SJCRH30 (cell line): ENCODE measurements around the gene ZDHHC4.

- RAMPAGE, long total RNA, result no peak
Observed at GRCh38 chr7:5065652-5066563, 20.2 kb downstream of the RBAK start.

GRCh38 chr7:5177073-5177563 is 12.9 kb upstream of the WIPI2 start:
- RAMPAGE, long total RNA, result no peak

- RAMPAGE, long total RNA, result no peak
Observed at GRCh38 chr7:5235103-5235676, 45.2 kb downstream of the WIPI2 start.

DNA sequence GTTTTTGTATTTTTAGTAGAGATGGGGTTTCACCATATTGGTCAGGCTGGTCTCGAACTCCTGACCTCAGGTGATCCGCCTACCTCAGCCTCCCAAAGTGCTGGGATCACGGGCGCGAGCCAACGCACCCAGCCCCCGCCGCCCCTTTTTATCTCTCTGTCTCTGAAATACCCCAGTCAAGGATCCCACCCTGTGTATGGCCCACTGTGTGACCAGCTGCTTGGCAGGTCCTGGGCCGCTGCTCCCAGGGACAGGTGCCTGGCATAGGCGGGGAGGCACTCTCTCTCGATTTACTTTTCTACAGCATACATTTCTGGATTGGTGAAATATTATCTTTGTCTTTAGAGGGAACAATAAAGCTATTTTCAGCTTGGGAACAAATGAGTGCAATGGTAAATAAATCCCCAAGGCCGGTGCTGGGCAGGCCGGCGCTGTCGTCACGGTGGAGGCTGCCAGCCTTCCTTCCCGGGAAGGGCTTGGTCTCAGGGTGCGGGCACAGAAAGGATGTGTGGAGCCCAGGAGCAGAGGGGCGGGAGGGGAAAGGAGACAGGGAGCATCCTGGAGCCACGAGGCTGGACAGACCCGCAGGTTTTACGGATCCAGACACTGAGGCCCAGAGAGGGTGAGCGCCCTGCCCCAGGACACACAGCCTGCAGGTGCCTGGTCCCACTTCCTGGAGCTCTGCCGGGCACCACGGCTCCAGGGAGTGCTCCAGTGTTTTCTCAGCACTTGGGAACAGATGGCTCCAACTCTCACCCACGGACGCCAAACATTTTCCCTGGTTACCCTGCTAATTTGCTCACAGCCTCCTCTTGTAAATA is 9.0 kb upstream of the SLC29A4 start:
- RAMPAGE, long total RNA, result no peak

- RAMPAGE, long total RNA, result no peak
Observed at GRCh38 chr7:5307213-5307943, 24.6 kb downstream of the SLC29A4 start.

GRCh38 chr7:5361713-5362305 is 61.8 kb downstream of the TNRC18 start:
- RAMPAGE, long total RNA, result no peak

GRCh38 chr7:5495213-5495496 is 18.5 kb downstream of the FBXL18 start:
- RAMPAGE, long total RNA, result no peak

- RAMPAGE, long total RNA, result no peak
Observed at GRCh38 chr7:5528928-5529487, 1.4 kb downstream of the ACTB start.

DNA sequence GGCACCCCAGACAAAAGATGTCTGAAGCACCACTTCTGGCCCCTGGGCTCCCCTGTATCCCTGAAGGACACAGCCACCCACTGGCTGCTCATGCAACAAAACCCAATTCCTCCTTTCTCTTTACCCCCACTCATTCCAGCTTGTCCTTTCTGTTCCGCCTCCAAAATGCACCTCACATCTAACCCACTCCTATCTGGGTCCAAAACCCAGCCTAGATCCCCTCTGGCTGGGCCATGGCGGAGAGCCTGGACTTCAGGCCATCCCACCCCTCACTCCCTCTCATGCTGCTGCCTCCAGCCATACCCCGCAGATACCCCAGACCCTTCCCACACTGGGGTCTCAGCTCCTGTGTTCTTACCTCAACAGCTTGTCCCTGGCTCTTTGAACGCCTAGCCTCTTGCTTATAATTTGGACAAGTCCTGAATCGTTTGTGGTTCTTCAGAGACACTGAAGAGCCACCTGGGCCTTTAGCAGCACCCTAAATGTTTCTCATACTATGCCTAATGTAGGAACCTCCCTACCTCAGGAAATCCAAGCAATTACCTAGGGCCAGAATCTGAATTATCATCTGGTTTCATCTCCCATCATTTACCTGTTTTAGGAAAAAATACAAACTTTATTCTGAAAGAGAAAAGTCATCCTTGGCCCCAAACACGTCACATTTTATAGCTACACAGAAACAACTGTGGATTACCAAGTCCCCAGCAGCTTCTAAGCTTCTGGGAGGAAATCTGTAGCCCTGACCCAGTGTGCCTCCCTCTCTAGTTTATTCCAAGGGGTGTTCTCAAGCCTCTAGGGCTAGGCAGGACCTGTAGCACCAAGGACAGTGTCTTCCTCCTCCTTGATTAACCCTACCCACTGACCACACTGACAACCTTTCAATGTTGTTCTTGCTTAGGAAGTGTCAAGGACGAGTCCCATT is 88.4 kb downstream of the FSCN1 start:
- RAMPAGE, long total RNA, result no peak

DNA sequence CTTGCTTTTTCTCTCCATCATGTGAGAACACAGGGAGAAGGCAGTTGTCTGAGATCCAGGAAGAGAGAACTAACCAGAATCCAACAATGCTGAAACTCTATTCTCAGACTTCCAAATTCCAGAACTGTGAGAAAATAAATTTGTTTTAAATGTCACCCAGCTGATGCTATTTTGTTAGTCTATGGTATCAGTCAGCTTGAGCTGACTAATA is 15.0 kb downstream of the RNF216 start:
- RAMPAGE, long total RNA, result no peak

DNA sequence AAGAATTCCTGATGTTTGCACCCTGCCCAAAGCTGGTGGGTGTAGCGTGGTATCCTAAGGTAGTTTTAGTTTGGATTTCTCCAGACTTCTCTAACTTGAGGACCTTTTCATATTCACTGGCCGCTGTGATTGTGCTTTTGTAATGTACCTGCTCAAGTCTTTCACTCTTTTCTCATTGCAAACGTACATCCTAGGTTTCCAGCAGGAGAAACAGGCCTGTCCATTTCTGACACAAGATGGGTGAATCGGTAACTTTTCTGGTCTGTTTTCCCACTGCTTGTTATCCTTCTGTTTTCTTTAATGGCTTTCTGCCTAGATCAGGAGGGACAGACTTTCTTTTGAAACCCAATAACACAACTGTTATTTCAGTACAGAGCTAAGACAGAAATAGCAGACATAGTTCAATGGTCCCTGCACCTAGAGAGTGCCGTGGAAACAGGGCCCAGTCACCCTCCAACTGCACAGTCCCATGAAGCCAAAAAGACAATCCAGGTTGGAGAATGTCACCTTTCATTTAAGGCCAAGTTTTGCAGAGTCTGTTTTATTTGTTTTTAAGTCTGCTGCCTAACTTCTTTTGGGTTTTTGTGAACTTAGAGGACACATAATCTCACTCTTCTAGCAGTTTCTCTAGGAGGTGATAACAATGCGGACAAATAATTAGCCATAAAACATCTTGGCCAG is 2.4 kb downstream of the AIMP2 start:
- RAMPAGE, long total RNA, result no peak

DNA sequence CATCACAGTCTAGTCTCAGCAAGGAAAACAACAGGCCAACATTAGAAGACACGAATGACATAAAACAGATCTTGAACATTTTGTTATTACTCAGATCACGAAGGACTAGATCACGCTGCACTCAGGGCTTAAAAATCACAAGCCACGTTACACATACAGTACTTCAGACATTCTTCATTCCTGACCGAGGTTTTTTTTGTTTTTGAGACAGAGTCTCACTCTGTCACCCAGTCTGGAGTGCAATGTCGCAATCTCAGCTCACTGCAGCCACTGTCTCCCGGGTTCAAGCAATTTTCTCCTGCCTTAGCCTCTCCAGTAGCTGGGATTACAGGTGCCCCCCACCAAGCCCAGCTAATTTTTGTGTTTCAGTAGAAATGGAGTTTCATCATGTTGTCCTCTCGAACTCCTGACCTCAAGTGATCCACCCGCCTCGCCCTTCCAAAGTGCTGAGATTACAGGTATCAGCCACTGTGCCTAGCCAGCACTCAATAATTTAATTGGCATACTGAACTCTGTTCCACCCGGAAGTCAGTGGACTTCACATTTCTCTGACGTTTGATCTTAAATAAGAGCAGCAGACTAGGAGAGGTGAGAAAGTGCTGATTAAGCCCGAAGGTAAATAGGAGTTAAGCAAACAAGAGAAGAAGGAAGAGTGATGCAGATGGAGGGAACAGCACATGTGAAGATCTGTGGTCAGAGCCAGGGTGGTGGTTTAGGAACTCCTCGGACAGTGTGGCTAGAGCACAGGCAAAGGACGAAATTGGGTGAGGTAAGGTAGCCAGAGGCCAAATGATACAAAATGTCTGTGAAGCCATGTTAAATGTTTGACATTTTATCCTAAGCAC is 3.5 kb downstream of the AIMP2 start:
- RAMPAGE, long total RNA, result no peak

DNA sequence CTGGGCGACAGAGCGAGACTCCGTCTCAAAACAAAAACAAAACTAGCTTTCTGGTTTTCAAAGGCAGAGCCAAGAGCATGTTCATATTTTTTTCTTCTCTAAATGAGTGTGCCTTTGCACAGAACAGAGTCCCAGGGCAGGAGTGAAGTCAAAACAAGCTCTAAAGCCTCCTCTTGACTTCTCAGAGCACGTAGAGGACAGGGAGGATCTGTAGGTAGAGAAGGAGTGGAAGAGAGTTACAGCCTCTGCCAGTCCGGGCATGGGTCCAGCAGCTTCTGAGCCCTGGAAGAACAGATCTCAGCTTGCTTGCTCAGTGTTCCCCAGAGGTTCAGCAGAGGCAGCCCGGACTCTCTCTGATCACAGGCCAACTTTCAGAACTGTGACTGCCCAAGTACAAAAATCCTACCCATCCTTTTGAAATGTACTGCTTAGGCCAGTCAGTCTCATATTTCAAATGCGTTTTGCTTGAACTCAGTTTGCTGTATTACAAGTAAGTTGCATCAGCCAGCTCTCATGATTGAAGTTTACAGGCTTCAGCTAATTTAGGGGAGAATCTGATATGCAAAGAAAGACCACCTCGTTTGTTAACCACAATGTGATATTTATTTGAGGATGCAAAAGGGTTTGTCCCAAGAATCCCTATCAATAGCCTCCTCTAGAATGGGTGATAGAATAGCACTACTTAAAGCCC is 6.8 kb downstream of the AIMP2 start:
- RAMPAGE, long total RNA, result no peak

DNA sequence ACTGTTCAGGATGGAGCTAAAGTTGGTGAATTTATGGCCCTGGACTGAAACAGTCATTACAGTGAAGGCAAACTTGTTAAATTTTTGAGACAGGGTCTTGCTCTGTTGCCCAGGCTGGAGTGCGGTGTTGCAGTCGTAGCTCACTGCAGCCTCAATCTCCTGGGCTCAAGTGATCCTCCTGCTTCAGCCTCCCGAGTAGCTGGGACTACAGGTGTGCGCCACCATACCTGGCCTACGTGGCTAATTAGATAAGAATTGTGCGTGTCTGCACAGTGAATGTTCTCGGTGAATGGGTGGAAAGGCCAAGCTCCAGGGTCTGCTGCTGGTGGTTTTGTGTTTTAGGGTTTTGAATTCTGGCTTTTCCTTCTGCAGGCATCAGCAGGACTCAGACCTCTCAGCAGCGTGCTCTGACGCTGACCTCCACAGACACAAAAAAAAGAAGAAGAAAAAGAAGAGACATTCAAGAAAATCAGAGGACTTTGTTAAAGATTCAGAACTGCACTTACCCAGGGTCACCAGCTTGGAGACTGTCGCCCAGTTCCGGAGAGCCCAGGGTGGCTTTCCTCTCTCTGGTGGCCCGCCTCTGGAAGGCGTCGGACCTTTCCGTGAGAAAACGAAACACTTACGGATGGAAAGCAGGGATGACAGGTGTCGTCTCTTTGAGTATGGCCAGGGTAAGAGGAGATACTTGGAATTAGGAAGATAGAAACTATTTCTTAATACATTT is 51.8 kb downstream of the USP42 start:
- RAMPAGE, long total RNA, result no peak

GRCh38 chr7:6237026-6237399 is 35.4 kb downstream of the CYTH3 start:
- RAMPAGE, long total RNA, result no peak

GRCh38 chr7:6256384-6257090 is 15.9 kb downstream of the CYTH3 start:
- RAMPAGE, long total RNA, result no peak

DNA sequence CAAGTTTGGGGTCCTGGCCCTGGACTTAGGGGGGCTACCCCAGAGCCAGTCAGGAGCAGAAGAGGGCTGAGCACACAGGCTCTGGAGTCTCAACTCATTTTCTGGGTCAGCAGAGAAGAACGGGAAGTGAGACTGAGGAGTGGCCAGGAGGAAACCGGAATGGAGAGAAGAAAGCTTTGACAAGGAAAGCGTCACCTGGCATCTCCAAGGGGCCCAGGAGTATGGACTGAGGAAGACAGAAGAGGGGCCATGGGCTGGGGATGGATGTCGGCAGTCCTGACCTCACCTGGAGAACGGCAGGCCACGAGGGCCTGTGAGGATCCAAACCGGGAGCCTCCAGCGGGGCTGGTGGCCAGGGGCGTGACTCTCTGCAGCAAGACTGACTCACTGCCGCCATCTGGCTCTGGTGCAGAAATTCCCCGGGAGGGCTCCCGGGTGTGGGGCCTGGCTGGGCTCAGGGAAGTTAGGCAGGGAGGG is 23.7 kb downstream of the DAGLB start:
- RAMPAGE, long total RNA, result no peak

GRCh38 chr7:6465832-6466652 is 17.9 kb downstream of the KDELR2 start:
- RAMPAGE, long total RNA, result no peak

GRCh38 chr7:6472117-6472631 is 11.8 kb downstream of the KDELR2 start:
- RAMPAGE, long total RNA, result no peak

DNA sequence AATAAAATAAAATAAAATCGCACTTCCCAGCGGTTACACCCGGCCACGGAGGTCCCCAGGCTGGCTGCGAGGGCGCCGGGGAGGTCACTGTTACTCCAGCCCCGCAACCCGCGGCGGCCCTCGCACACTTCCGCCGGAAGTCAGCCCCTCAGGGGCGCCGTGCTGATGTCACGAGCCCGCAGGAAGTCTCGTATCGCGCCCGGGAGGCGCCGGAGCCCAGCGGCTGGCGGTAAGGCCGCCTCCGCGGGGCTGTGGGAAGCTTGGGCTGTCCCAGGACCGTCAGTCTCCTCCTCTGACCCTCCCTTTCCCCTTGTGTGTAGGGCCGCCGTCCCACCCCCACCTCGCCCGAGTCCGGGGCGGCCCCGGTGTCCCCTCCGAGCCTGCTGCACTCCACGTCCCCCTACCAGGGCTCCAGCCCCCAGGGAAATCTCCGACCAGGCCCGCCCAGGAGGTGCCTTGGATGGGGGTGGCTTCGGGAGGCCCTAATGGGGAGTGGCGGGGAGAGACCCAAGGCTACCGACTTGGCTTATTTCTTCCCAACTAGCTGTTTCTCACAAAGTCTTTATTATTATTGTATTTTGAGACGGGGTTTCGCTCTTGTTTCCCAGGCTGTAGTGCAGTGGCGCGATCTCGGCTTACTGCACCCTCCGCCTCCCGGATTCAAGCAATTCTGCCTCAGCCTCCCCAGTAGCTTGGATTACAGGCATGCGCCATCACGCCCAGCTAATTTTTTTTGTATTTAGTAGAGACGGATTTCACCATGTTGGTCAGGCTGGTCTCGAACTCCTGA is at the start of gene ZDHHC4:
ZDHHC4 (plus strand) TSS at position 185 of the 790 bp plus-strand sequence.
- RAMPAGE, long total RNA, result no peak